Tibial artery (tissue), 1 donor: ENCODE results near the genes KCNH2, ATG9B and ABCB8.

GRCh38 chr7:150421044-150421400 lies 15.5 kb downstream of the ENSG00000284691 start:
- PRO-cap, result no peak

GRCh38 chr7:150451859-150452589 lies 1.6 kb downstream of the GIMAP8 start:
- PRO-cap, result no peak

DNA sequence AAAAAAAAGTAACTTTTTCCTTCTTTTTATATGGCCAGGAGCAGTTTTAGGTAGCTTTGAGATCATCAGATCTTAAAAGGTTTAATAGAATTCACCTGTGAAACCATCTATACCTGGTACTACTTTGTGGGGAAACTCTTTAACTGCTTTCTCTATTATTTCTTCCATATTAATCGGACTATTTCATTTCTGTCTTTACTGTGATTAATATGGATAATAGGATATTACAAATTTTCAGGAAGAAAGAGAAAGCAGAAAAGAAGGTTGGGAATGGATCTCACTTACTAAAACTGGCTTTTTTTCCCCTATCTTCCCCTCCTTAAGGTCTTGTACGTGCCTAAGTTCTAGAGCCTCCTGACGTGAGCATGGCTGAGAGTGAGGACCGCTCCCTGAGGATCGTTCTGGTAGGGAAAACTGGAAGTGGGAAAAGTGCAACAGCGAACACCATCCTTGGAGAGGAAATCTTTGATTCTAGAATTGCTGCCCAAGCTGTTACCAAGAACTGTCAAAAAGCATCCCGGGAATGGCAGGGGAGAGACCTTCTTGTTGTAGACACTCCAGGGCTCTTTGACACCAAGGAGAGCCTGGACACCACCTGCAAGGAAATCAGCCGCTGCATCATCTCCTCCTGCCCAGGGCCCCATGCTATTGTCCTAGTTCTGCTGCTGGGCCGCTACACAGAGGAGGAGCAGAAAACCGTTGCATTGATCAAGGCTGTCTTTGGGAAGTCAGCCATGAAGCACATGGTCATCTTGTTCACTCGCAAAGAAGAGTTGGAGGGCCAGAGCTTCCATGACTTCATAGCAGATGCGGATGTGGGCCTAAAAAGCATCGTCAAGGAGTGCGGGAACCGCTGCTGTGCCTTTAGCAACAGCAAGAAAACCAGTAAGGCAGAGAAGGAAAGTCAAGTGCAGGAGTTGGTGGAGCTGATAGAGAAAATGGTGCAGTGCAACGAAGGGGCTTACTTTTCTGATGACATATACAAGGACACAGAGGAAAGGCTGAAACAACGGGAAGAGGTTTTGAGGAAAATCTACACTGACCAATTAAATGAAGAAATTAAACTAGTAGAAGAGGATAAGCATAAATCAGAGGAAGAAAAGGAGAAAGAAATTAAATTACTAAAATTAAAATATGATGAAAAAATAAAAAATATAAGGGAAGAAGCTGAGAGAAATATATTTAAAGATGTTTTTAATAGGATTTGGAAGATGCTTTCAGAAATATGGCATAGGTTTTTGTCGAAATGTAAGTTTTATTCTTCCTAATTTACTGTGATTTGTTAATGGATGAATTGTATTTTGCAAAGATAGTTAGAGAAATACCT lies 5.4 kb downstream of the GIMAP7 start:
- PRO-cap, result no peak

DNA sequence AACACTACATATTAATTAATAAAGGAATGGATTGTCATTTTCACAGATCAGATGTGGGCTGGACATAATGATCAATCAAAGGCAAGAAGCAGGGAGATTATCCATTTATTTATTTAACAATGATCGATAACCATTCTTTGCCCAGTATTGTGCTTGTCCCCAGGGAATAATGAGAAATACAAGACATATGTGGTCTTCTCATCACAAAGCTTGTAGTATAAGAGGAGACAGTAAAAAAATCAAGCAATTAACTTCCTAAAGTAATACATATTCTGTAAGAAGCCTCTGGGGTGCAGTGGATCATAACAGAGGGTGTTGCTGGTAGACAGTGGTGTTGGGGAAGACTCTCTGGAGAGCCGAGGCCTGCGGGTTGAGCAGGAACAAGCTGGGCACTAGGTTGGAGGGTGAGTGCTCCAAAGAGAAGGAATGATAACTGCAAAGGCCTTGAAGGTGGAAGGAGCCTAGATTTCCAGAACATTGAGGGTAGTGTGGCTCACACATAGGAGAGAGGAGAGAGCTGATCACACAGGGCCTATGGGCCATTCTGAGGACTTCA lies 1.4 kb downstream of the GIMAP4 start:
- PRO-cap, result no peak

GRCh38 chr7:150687662-150688175 lies 2.2 kb downstream of the GIMAP2 start:
- PRO-cap, result no peak

DNA sequence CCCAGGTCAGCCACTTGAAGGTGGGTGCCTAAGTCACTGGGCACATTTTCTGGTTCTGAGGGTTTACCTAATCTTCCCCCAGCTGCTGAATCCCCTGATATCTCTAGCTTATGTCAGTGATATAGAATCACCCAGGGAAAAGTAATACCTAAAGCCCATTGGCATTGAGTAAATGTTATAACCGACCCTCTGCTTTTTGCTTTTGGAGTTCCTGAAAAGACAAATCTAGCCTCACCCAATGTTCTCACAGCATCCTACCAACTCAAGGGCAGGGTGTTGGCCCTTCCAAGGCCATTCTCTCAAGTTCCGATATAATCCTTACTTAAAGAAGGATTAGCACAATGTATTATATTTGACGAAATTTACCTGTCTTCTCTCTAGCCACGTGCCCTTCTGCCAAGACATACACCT lies 2.1 kb downstream of the GIMAP1 start:
- PRO-cap, result no peak

GRCh38 chr7:150753002-150753719 lies 15.9 kb downstream of the GIMAP5 start:
- PRO-cap, result no peak

- PRO-cap, result no peak
Measured at GRCh38 chr7:150754222-150754692, 17.0 kb downstream of the GIMAP5 start.

DNA sequence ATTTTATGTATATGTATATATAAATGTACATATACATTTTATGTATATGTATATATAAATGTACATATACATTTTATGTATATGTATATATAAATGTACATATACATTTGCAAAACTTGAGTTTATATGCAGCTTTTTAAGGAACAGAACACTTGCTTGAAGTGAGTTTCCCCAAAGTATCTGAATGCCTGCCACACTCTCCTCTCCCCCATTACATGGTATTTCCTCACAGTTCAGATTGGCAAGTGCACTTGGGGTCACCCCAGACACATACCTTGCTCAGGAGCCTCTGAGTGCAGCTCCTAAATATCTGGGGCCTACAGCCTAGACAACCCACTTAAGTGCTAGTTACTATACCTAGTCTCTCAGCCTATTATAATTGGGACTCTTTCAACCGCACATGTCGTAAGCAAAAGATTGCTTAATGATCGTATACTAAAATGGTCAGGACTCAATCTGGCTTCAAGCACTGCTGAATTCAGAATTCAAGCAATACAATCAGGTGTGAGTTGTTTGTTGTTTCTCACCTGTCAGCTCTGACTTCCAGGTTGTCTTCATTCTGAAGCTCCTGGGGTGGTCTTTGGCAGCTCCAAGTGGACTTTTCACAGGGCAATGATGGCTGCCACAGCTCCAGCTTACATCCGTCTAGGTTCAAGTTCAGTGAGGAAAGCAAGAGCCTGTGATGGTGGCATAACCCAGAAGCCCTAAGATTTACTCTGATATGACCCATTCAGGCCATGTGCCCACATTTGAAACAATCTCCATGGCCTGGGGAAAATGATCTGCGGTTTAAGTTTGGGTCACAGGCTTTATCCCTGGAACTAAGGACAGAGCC lies 19.8 kb downstream of the TMEM176B start:
- PRO-cap, result no peak

DNA sequence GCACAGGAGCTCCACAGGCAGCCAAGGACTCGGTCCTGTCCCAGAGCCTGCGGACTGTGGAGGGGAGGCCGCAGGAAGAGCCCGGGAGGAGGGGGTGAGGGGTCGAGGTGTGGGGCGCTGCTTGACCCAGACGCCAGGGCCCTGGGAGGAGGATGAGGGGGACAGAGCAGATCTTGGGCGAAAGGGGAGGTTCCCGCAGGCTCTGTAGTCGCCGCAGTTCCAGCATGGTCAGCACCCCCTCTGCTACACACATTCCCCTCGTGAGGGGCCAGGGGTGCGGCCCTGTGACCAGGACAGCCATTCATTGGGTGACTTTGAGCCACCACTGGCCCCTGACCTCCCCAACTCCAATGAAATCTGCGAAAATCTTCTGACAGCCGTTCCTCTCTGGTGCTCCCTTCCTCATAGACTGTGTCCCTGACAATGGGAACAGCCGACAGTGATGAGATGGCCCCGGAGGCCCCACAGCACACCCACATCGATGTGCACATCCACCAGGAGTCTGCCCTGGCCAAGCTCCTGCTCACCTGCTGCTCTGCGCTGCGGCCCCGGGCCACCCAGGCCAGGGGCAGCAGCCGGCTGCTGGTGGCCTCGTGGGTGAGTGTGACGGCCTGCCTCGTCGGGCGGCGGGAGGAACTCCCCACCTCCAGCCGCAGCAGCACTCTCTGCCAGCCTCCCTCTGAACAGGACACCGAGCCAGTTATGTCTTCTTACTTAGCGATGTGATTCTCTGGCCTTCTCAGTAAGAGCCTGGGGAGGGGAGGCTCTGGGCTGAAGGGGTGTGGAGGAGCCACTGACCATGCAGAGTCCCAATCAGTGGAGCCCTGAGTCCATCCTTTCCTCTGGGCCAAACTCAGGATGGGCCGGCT lies 793 bp downstream of the TMEM176A start:
- PRO-cap, result no peak

DNA sequence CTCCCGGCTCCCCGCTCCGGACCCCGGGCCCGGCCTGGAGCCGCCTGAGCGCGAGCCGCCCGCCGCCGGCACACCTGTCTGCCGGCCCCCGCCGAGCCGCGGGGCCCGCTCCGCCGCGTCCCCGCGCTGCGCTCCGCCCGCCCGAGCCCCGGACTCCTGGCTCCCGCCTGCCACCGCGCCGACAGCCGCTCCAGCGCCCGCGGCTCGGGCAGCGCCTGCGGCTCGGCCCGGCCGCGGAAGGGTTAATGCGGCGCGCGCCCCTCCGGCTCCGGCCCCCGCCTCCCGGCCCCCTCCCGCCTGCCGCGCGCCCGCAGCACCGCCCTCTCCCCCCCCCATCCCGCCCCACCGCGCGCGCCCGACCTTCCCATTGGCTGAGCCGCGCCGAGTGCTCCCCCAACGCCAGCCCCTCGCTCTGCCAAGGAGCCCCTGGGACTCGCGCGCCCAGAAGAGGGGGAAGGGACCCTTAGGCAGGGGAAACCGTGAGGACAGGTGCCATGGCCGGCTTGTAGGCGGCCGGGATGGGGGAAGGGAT lies at the start of gene KCNH2:
Gene KCNH2 (minus strand): TSS at position 244 of the 532 bp plus-strand sequence.
- PRO-cap, result bidirectional peak, plus-strand start at position 444 of the sequence, minus-strand start at position 318 of the sequence

DNA sequence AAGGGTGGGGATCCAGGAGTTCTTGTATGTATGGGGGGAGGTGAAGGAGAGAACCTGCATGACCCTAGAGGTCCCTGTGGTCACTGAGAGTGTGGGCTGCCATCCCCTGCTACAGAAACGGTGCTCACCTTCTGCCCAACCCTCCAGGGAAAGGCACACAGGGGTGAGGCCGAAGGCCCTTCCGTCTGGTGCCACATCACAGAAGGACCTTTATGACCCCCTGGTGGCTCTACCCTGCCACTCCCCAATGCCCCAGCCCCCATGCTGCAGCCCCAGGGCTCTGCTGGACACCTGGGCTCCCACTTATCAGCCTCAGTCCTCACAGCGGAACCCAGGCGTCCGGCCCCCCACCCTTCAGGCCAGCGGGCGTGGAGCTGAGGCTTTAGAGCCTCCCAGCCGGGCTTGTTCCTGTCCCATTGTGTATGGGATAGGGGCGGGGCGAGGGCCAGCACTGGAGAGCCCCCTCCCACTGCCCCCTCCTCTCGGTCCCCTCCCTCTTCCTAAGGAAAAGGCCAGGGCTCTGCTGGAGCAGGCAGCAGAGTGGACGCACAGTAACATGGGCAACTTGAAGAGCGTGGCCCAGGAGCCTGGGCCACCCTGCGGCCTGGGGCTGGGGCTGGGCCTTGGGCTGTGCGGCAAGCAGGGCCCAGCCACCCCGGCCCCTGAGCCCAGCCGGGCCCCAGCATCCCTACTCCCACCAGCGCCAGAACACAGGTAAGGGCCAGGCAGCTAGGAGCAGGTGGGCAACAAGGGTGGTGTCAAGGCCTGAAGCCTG lies 2.6 kb downstream of the NOS3 start:
- PRO-cap, result unidirectional peak, plus-strand start at position 535 of the sequence

DNA sequence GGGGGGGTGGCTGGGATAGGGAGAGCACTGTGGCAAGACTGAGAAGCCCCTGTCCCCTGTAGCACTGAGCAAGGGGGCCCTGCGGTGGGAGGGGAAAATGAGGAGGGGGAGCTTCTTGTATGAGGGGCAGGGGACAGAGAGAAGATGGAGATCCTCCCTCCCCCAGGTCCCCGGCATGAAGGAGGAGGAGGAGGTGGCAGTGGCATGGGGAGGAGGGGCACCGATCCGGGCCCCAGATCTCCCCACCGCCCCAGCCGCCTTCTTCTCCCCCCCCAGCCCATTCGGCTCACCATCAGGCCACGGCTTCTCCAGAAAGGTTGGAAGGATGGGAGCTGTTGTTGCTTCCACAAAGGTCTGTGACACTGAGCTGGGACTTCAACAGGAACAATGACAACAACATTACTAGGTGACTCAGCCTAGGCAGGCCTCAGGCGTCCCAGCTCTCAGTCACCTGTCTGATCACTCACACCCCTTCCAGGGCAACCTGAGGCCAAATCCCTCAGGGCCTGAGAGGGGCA lies at the start of gene ATG9B:
Gene ATG9B (minus strand): TSS at position 364 of the 518 bp plus-strand sequence.
- PRO-cap, result no peak

DNA sequence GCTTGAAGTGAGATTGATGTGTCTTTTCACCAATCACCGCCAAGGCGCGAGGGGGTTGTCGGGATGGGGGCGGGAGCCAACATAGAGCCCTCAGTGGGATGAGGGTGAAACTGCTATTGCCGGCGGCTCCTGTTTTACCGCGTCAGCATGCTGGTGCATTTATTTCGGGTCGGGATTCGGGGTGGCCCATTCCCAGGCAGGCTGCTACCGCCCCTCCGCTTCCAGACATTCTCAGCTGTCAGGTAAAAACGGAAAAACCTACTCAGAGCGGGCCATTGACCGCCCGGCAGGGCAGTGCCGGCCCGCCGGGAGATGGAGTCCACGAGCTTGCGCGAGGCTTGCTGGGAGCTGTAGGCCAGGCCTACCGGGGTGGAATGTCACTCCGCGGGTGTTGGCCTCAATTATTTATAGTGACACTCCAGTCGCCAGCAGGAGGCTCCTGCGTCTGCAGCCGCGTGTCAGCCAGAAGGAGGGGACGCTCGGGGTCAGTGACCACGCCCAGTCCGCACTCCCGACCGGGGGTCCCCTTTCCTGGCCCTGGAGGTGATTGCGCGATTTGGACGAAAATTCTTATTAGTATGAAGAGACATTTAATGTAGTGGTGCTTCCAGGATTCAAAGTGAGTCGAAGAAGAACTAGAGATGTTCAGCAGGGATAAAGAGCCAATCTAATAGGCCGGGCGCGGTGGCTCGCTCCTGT lies at the start of gene ABCB8:
Gene ABCB8 (plus strand): TSS at position 82 of the 699 bp plus-strand sequence.
- PRO-cap, result bidirectional peak, plus-strand start at position 84 of the sequence, minus-strand start outside the sequence; unidirectional peak, plus-strand start at position 465 of the sequence

GRCh38 chr7:151088837-151089910 lies 2.9 kb downstream of the AGAP3 start:
- PRO-cap, result bidirectional peak, plus-strand start at chr7:151089003, minus-strand start at chr7:151088975

GRCh38 chr7:151207355-151207780 lies 2.1 kb upstream of the IQCA1L start:
- PRO-cap, result no peak

DNA sequence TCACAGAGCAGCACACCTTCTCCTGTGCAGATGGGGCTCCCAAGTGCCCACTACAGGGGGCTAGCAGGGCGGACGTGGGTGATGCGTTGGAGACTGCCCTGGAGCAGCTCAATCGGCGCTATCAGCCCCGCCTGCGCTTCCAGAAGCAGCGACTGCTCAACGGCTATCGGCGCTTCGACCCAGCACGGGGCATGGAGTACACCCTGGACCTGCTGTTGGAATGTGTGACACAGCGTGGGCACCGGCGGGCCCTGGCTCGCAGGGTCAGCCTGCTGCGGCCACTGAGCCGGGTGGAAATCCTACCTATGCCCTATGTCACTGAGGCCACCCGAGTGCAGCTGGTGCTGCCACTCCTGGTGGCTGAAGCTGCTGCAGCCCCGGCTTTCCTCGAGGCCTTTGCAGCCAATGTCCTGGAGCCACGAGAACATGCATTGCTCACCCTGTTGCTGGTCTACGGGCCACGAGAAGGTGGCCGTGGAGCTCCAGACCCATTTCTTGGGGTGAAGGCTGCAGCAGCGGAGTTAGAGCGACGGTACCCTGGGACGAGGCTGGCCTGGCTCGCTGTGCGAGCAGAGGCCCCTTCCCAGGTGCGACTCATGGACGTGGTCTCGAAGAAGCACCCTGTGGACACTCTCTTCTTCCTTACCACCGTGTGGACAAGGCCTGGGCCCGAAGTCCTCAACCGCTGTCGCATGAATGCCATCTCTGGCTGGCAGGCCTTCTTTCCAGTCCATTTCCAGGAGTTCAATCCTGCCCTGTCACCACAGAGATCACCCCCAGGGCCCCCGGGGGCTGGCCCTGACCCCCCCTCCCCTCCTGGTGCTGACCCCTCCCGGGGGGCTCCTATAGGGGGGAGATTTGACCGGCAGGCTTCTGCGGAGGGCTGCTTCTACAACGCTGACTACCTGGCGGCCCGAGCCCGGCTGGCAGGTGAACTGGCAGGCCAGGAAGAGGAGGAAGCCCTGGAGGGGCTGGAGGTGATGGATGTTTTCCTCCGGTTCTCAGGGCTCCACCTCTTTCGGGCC lies 5.5 kb downstream of the CHPF2 start:
- PRO-cap, result no peak

- PRO-cap, result no peak
Measured at GRCh38 chr7:151271842-151272574, 23.5 kb upstream of the SMARCD3 start.

GRCh38 chr7:151377543-151378061 lies 32.2 kb downstream of the WDR86 start:
- PRO-cap, result no peak

GRCh38 chr7:151382078-151382494 lies 27.8 kb downstream of the WDR86 start:
- PRO-cap, result no peak